Astrocyte (in vitro differentiated cells and primary cell): ENCODE data around the genes SNCAIP and SNX24.

GRCh38 chr5:119353491-119354514, 2.0 kb upstream of the TNFAIP8 start:
- PRO-cap, result no peak
- RRBS, 2 experiments, result no CpG with 5 or more reads among the region's 9 CpGs

GRCh38 chr5:119355072-119355518, 724 bp upstream of the TNFAIP8 start:
- PRO-cap, result no peak
- RRBS, 2 experiments, result 85% methylated on average over 4 of the region's 12 CpGs

DNA sequence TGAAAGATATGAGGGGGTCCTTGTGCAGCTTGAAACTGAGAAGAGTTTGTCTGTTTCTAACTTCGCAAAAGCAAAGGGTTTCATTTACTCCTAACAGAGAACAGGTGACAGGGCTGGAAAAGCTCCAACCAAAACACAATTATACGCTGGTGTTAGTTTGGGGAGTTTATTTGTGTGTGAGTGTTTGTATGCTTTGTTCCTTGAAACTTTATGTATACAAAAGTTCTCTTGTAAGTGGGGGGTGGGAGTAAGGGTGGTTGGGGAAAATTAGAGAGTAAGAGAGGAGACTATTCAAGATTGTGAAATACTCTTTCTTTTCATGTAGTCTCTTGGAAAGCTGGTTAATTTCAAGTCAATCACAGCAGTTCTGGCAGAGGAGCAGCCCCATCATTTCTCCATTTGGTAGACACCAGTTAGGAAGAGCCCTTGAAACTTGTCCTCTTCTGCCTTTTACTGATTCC, 879 bp downstream of the TNFAIP8 start:
- PRO-cap, result no peak
- RRBS, 2 experiments, result no CpG with 5 or more reads among the region's 2 CpGs

GRCh38 chr5:119418707-119419236, 33.5 kb upstream of the HSD17B4 start:
- PRO-cap, result no peak
- RRBS, 2 experiments, result no CpG with 5 or more reads among the region's 1 CpG

GRCh38 chr5:119511328-119511877, 59.1 kb downstream of the HSD17B4 start:
- PRO-cap, result no peak
- RRBS, 2 experiments, result no CpG with 5 or more reads among the region's 3 CpGs

DNA sequence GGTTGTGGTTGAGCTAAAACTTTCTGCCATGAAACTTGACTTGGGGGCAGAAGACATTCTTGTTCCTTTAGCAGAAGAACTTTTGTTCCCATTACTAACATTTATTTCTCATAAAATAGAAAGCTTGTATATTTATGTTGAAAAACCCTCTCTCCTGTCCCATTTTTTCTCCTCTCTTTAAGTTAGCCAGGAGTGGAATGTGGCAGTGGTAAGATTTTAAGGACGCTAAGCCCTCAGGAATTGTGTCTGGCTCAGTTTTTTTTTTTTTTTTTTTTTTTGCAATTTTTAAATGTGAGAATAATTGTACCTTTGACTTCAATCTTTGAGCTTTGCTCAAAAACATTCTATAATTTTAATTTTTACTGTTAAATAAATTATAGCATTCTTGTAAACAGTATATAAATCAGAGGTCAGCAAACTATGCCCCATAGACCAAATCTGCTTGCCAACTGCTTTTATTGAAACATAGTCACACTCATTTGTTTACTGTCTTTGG, 452.3 kb downstream of the PRR16 start:
- PRO-cap, result no peak
- RRBS, 2 experiments, result no CpG with 5 or more reads among the region's 1 CpG

DNA sequence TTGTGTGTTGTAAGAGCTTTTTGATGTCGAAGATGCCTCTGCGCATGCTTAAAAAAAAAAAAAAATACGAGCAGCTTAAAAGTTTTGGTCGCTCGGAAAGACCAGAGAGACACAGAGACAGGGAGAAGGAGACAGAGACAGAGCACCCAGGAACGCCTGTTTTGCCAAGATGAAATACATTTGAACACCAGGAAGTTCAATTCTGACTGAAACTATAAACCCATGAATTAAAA, 2.7 kb upstream of the ZNF474 start:
- PRO-cap, result no peak
- RRBS, 2 experiments, result no CpG with 5 or more reads among the region's 6 CpGs

- PRO-cap, result no peak
- RRBS, 2 experiments, result no CpG with 5 or more reads among the region's 10 CpGs
Measured at GRCh38 chr5:122310524-122311030, 1.5 kb upstream of the SNCAIP start.

DNA sequence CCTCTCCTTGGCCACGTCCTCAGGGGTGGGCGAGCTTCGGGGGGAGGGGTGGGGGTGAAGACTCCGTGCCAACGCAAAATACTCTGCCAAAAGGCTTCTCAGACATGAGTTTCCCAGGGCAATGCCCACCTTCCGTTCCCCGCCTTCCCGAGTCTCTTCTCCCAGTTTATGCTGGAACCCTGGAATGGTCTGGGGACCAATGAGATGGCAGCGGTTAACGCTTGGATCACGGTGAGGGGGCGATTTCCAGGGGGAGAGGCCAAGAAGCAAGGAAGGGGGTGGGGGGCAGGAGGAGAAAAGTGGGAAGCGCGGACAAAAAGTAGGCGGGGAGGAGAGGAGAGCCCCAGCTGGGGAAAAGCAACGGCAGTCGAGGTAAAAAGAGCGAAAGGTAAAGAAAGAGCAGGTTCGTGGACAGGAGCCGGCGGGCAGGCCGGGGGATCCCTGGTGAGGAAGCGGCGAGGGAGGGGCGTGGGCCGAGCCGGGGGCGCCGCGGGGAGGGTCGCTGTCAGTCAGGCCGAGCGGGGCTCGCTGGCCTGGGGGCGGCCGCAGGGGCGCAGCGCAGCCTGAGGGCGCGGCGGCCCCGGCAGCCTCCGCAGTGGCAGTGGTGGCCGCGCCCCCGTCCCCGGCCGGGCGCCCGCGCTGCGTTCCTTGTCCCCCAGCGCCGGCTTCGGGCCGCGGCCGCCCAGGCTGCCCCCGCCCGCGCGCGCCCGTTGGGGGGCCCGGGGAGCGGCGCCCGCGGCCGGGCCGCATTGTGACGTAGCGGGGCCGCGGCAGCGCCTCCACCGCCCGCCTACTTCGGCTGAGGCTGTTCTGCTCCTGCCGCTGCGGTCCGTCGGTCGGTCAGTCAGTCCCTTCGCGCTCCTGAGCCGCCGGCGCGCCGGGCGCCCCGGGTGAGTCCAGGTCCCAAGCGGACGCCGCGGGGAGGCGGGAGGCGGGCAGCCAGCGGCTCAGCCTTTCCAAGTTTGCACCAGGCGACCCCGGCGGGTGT, at the start of gene SNCAIP:
Gene SNCAIP (plus strand): TSS at position 843 of the 988 bp plus-strand sequence.
- PRO-cap, result no peak
- RRBS, 2 experiments, result 2% methylated on average over 31 to 46 of the region's 103 CpGs

- PRO-cap, result no peak
- RRBS, 2 experiments, result no CpG with 5 or more reads among the region's 9 CpGs
Measured at GRCh38 chr5:122475626-122476066, 163.6 kb downstream of the SNCAIP start.

GRCh38 chr5:122500670-122501285, 188.7 kb downstream of the SNCAIP start:
- PRO-cap, result no peak
- RRBS, 2 experiments, result no CpG with 5 or more reads among the region's 9 CpGs

DNA sequence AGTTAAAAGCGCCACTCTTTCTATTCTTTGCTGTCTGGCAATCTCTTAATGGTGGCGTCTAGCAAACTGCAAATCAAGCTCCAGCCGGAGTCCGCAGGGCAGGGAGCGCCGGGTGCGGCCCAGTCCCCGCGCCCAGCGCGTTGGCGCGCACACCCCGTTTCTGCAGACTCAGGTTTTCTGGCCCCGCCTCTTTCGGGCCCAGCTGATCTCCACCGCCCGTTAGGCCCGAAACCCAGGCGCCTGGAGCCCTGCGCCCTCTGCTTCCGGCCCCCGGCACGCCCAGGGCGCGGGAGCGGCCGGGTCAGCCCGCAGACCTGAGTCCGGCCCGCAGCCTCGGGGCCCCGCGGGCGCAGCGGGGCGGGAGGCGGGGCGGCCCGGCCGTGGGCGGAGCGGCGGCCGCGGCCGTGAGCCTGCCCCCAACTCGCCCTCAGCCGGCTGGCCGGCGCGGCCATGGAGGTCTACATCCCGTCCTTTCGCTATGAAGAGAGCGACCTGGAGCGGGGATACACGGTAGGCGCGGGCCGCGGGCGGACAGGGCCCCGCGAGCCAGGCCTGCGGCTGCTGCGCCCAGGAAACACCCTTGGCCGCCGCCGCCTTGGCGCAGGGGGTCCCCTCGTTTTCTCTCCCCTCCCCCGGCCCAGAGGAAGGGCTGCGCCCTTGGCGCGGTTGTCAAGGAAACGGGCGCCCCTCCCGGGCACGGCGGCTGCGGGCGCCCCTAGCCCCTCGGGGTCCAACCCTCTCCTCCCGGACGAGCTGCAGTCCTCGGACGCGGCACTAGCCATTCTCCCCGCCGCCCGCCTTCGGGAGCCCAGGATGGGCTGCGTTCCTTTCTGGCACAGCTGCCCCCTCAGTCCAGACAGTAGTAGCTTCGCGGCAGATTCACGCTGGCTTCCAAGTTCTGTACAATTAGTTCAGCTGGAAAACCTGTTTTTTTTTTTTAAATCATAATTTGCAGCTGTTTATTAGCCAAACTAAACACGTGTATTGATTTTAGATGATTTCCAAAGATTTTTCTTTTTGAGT, at the start of gene SNX24:
Gene SNX24 (plus strand): TSS at position 430 of the 1,023 bp plus-strand sequence.
- PRO-cap, result bidirectional peak, plus-strand start at position 430 of the sequence, minus-strand start at position 142 of the sequence
- RRBS, 2 experiments, result 1 to 3% methylated on average over 33 of the region's 97 CpGs

- PRO-cap, result unidirectional peak, minus-strand start at chr5:123037240
- RRBS, 2 experiments, result 0 to 2% methylated on average over 3 to 10 of the region's 29 CpGs
Measured at GRCh38 chr5:123036937-123037431, 459 bp upstream of the PPIC start.

GRCh38 chr5:123119281-123119970, 30.4 kb downstream of the PRDM6 start:
- PRO-cap, result bidirectional peak, plus-strand start at chr5:123119599, minus-strand start at chr5:123119447
- RRBS, 2 experiments, result no CpG with 5 or more reads among the region's 8 CpGs

GRCh38 chr5:123423769-123424403, 683 bp upstream of the CEP120 start:
- PRO-cap, result bidirectional peak, plus-strand start at chr5:123423989, minus-strand start at chr5:123423832
- RRBS, 2 experiments, result no CpG with 5 or more reads among the region's 19 CpGs

GRCh38 chr5:123460046-123460722, 37.0 kb upstream of the CEP120 start:
- PRO-cap, result no peak
- RRBS, 2 experiments, result no CpG with 5 or more reads among the region's 2 CpGs

DNA sequence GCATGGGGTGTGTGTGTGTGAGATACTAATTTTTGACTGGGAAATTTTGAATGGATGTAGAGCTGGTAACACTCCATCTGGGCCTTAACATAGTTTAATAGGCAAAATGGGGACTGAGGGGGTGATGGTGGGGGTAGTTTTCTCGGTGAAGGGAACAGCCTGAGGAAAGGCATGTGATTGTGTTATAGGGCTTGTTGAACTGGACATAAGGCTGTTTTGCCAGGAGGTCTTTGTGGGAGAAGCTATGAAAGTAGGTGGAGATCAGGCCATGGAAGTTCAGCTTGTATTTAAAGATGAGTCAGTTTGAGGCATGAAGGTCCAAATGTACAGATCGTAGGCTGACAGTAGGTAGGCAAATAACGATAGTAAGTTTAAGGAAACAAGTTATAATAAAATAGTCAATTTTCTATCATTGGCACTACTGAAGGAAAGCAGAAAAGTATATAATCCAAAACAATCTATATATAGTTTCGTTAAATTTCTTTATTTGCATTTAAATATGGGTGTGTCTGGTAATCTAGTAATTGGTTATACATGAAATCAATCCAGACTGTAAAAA, 2.7 kb downstream of the CSNK1G3 start:
- PRO-cap, result no peak
- RRBS, 2 experiments, result no CpG with 5 or more reads among the region's 4 CpGs

GRCh38 chr5:123875798-123876073, 363.8 kb downstream of the CSNK1G3 start:
- PRO-cap, result no peak
- RRBS, 2 experiments, result no CpG with 5 or more reads among the region's 4 CpGs

DNA sequence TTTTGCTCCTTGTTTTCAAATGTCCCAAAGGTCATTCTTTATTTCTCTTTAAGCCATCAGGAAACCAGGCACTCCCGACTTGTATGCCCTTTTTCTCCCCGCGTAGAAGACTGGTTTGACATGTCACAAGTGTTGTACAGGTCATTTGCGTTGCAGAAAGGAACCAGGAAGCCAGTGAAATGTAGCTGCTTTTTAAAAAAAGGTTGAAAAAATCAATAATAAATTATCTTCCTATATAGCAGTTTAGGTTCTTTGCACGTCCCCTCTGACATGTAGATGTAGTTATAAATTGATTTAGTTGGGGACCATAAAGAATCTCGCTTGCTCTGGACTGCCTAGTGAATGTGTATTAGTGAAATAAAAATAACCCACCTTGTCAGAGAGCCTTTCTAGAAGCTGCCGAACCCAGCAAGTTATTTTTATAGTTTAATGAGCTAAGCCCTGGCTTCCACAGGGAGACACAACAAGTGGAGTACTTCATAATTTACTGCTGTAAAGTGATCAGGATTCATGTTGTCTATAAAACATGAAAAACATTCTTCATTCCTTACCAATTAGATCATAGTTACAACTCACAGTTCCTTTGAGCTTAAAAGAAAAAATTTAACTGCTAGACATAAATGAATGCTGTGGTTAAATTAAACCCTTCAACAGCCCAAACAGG, 404.6 kb downstream of the CSNK1G3 start:
- PRO-cap, result no peak
- RRBS, 2 experiments, result no CpG with 5 or more reads among the region's 7 CpGs

DNA sequence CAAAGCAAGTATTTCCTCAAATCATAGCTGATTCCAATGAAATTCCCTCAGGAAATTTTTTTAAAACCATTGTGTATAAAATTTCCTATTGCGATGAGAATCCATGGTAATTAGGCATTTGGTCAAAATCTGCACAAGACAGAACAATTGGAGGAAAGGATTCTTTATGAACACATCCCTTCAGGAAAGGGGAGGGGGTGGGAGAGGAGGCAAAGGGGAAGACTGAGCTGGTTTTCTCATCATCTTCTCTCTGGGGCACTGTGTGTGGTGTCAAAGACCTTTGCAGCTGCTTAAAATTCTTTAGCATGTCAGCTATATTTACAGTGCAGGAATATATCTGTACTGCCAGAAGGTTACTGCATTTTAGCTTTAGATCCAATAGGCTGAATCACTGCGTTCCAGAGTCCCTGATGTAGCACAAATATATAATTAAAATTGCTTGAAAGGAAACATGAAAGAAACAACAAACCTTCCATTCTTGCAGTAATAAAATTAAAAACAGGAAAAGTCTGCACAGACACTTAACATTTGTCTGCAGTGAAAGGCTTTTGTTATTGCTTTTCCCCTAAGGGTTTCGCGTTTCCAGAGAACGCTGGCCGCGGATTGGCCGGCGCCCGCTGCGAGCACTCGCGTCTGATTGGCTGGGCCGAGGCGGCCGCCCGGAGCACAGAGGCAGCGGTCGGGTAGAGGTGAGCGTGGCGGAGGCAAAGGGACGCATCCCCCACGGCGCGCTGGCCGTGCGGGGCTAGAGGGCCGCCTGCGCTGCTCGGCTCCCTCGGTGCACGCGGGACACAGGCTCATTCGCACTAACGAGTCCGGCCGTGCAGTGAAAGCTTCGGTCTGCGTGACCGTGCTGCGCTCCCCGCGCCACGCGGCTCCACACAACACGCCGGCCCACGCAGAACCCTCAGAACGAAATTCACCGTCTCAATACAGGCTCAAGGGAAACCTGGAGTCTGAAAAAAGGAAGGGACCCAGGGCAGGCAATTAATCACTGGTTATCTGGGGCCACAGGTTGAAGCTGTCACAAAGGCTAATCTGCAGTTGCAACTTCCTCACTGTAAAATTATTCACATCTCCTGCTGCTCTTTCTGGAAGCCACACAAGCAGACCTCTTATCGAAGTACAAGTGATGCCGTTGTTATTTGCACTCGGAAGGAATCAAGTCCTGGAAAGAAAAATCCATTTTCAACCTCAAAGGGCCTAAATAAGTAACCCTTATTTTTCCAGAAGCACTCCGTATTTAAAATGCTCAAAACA, 94.9 kb downstream of the ZNF608 start:
- PRO-cap, result no peak
- RRBS, 2 experiments, result 1 to 2% methylated on average over 22 of the region's 54 CpGs